HTERT-HM (cell line): Measurements from ENCODE around the gene CD160.

- RRBS: no CpG with 5 or more reads among the region's 17 CpGs
These were observed 217.0 kb downstream of the SRGAP2C start for GRCh38 chr1:121401695-121402269.

GRCh38 chr1:143661444-143662202 is 244.2 kb downstream of the H3-7 start:
- RRBS: 5% methylated on average over 16 of the region's 48 CpGs

- RRBS: no CpG with 5 or more reads among the region's 22 CpGs
These were observed 185.2 kb downstream of the H3-7 start for GRCh38 chr1:143720411-143721200.

DNA sequence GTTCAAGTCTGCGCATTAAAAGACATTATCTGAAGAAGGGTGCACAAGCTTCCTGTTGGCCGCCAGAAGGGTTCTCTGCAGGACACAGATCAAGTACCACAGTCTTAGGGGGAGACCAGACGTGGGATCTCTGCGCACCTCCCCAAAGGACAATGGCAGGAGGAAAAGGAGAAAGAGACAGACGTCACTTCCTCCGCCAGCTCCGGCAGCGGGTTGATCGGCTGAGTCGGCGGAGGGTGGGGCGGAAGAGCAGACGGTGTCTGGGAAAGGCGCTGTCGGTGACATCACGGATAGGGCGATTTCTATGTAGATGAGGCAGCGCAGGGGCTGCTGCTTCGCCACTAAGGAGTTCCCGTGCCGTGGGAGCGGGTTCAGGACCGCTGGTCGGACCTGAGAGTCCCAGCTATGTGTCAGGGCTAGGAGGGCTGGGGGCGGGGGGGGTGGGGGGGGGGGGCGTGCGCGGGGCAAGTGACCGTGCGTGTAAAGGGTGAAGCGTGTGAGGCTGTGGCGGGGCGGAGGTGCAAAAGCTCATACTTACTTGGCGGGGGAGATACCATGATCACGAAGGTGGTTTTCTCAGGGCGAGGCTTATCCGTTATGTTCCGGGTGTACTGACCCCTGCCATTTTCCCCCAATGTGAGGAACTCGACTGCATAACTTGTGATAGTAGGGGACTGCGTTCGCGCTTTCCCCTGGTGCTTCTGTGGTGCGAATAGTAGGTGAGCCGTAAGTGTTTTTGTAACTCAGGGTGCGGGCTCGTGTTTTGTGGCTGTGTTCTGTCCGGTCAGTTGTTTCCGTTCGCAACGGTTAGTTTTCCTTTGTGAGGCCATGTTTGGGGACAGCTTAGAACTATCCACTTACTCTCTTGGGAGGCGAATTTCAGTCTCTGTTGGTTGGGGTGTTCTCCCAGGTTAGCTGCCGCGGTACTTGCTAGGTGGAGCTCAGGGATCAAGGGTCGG is 38.9 kb upstream of the PPIAL4E start:
- RRBS: no CpG with 5 or more reads among the region's 54 CpGs

DNA sequence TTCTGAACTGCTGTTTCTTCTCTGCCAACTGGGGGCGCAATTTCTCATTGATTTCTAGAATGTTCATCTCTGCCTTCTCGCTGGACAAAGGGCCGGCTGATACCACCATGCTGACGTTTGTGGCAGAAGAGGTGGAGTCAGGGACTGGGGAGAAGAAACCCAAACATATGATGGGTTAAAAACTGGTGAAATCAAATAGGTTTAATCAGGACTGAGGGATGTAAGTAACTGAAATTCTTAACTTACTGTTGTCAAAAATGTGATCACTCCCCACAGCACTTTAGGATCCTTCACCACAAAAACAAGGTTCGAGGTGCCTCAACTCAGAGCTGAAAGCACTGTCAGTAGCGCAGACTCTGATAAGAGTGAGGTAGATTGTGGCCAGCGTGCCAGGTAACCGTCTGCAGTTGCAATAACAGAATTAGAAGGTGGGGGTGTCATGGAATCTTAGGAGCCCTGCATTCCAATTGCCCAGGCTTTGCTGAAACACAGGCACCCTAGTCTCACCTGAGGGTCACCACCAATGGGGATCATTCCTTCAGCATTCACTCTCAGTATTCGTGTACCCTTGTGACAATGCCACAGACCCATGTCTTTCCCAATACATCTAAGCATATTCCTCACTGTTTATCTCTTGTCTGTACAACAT is 21.4 kb downstream of the NBPF15 start:
- RRBS: no CpG with 5 or more reads among the region's 9 CpGs

DNA sequence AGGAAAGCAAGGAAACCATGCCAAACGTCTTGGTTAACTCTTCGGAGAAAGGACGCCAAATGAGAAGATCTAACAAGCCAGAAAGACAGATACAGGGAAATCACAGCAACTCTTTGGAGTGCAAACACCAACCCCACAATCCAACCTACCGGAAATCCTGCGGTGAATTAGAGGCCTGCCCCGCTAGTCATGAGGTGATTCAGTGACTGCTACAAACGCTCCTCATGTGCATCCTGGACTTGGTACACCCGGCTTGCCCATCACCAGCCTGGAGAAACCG is 835 bp downstream of the NBPF15 start:
- RRBS: 1% methylated on average over 6 of the region's 9 CpGs

DNA sequence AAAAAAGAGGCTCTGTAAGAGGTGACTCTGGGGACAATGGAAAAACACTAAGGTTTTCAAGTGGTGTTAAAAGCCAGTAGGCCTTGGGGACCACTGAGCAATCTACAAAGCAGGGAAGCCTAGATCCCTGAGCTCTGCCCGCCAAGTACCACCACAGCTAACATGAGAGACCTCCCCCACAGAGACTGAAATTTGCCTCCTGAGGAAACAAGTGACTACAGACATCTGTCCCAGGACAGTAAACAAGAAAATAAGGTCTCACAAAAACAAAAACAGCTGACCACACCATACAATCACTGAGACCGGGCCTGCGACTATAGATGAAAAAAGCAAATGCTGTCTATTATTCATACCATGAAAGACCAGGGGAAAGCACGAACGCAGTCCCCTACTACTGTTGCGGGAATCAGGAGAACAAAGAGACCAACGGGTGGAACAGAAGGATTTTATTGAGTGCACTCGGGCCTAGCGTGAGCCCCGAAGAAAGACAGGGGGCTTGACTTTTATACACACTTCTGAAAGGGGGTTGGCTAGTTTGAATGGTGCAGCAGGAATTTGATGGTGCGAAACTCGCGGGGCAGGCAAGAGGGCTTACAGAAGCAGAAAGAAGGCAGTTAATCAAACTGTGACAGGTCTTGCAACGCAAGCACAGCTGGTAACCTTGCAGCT is 47.1 kb upstream of the PPIAL4F start:
- RRBS: no CpG with 5 or more reads among the region's 14 CpGs

DNA sequence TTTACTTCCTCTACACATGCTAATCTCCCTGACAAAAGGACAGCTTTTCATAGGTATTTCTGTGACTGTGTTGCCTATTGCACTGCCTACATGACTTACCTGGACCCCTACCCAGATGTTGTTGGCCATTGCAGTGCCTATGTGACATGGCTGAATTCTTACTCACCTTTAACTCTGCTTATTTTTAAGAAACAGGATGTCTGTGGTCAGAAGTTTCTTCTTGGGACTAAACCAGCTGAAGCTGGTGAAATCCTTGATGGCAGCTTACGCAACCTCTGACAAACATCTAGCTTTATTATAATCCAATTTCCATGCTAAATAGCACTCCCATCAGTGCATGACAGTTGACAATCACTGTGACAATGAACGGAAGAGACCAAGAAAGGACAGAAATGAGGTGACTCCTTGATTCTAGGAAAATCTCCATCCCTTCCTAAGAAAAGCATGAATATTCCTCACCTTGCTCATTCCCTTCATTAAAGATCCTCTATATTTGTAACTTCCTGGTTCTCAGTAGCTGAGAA is 50.6 kb downstream of the PPIAL4D start:
- RRBS: no CpG with 5 or more reads among the region's 2 CpGs

- RRBS: no CpG with 5 or more reads among the region's 6 CpGs
These were observed at the start of gene CD160 for GRCh38 chr1:145719149-145719728. TSS of gene CD160 (plus strand) at chr1:145719499.

GRCh38 chr1:145720939-145721608 is 1.8 kb downstream of the CD160 start:
- RRBS: 2% methylated on average over 10 of the region's 38 CpGs

DNA sequence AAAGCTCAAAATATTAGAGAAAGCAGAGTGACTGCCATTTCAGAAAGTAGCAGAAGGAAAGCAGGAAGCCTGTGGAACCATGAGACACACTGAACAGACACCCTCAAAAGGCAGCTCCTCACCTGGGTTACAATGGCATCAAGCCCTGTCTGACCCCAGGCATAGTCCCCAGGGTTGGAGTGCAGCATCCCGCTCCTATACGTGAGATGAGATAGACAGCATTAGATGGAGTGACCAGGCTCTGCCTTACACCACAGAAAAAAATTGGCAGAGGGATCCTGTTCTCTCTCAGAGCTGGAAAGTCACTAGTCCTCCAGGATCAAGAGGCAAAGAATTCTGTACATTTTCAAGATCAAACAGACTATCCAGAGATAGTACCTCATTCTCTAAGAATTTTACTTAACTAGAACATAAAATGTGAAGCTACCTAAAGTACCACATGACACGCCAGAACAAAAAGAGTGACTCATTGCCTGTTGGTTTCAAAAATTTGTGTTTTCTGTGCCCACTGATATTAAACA is 32.1 kb downstream of the CD160 start:
- RRBS: no CpG with 5 or more reads among the region's 3 CpGs

GRCh38 chr1:145772700-145773642 is 50.9 kb downstream of the RNF115 start:
- RRBS: no CpG with 5 or more reads among the region's 5 CpGs

GRCh38 chr1:145794922-145795517 is 28.9 kb downstream of the RNF115 start:
- RRBS: no CpG with 5 or more reads among the region's 22 CpGs

- RRBS: no CpG with 5 or more reads among the region's 43 CpGs
These were observed 830 bp upstream of the PIAS3 start for GRCh38 chr1:145859512-145860309.

DNA sequence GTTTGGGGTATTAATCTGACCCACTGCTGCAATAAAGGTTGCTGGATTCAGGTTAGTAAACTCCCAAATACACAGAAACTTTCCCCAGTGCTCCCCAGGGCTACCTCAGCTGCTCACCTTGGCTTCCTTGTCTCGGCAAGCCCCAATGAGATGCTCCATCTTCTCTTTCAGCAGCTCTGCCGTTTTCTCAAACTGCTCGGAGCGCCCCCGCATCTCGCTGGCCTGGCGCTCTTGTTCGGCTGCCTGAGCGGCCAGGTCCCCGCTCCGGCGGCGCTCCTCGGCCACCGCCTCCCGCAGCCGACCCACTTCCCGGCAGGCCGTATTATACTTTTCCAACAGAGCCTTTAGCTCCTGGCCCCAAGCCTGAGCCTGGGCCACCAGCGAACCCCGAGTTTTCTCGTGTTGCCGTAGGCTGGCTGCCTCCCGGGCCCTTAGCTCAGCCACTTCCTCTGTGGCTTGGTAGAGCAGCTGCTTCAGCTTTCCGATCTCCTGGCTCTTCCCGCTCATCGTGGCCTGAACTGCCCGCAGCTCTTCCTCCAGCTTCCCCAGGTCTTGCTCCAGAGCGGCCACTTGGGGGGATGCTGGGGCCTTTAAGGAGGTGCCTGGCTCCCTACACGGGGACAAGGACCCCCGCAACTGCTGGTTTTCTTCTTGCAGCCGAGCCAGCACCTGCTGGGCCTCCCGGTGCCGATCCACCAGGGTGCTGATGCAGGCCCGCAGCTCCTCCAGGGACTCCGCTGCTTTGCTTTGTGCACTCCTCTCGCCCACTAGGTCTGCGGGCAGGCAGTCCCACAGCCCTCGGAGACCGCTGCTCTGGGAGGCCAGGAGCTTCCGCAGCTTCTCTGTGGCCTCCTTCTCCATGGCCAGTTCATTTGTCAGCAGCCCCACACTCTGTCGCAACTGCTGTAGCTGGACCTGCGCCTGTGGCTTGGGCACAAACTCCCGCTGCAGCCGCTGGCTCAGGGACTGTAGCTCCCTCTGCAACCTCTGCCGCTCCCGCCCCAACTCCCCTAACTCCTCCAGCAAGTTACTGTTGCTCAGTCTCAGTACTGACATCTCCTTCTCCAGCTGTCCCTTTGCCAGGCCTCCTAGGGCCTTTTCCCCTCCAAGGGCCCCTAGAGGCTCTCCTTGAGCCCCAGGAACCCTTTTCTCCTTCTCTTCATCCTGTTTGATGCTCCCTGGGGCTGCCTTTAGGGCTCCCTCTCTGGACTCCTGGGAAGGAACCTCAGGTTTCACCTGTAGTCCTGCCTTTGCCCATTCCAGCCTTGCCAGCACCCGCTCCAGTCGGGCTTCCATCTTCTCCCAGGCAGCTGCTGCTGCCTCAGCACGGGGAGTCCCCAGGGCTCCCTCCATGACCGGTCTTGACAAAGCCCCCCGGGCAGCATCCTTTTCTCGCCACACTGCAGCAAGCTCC is 13.3 kb downstream of the ANKRD35 start:
- RRBS: 5% methylated on average over 12 of the region's 53 CpGs

- RRBS: no CpG with 5 or more reads among the region's 3 CpGs
These were observed 429 bp upstream of the RBM8A start for GRCh38 chr1:145927839-145927986.

GRCh38 chr1:145927987-145928448 is 734 bp upstream of the RBM8A start:
- RRBS: no CpG with 5 or more reads among the region's 13 CpGs

DNA sequence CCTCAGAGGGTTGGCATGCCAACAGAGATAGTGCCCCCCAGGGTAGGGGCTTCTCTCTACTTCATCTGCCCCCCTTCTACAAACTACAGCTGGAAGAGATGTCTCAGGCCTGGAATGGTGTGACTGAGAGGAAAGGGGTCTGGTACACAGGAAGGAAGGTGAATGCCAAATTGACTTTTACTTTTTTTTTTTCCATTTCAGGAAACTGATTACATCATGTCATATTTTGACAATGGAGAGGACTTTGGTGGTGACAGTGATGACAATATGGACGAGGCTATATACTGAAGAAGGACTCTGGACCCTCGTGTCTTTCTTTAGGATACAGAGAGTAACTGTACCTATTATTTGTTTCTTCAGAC is 13.7 kb downstream of the POLR3GL start:
- RRBS: no CpG with 5 or more reads among the region's 2 CpGs

- RRBS: no CpG with 5 or more reads among the region's 2 CpGs
These were observed 6.6 kb downstream of the TXNIP start for GRCh38 chr1:145989724-145990291.